PFSK-1 (cell line): ENCODE results near the genes TMPRSS3 and UBASH3A.

DNA sequence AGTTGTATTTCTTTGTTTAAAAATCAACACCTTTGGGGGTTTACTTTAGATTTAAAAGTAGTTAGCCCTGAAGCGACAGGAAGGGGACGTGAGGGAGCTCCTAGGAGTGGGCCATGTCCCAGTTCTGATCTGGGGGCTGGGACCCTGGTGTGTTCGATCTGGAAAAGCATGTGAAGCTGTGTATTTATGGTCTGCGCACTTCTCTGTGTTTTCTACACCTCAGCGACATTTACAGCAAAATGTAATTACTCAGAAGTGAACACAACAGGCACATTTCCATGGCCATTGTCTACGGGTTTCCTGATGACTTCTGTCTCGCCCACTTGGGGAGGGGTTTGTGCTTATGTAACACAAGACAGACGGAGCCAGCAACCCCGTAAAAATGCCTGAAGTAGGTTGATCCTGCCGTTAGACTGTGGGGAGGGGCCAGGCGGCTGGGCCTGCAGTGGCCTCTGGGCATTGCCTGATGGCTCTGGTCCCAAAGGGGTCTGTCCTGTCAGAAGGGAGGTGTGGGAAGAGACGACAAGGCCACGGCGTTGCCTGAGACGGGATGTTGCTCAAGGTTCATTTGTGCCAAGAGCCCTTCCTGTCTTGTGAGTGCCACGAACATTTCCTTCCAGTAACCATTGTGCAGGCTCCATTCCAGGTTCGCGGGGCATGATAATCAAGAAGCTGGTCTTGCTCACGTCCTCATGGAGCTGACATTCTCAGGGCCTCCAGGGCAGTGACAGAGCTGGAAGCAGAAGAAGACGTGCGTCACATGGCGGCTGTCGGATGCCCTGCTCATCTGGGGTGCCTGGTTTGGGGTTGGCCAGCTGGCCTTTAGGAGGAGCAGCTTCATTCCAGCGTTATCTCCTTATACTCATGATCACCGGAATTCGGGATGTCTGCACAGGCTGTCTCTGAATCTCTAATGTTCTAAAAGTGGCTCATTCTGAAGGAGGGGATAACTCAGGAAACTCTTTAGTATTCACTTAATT is 44.7 kb downstream of the ABCG1 start:
- RRBS = no CpG with 5 or more reads among the region's 26 CpGs

DNA sequence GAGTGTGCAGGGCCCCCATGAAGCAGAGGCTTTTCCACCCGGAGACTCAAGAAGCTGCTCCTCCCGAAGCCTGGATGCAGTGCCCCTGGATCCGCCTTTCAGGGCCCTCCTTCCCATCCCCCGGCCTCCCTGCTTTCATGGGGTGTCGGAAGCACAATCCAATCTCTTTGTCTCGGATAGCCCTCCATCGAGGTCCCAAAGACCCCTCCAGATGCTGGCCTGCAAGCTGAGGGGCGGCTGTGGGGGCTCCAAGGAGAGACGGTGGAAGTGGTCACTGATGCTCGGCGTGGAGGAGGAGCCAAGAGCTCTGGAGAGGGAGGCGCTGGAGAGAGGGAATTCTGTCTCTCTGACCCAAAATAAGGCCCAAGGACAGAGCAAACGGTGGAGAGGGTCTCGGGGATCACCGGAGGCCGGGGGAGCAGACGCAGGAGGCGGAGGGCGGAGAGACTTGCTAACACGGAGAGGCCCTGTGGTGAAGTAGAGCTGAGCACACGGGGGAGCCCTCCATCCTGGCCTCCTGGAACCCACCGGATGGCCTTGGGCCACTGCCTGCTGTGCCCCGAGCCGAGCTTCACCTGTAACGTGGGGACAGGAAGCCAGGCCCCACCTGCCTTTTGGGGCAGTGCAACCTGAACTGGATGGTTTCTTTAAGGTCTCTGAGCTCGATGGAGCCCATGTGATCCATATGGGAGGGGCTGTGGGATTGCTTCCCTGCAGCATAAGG is 36.1 kb downstream of the TFF3 start:
- RRBS = 81% methylated on average over 4 of the region's 26 CpGs

DNA sequence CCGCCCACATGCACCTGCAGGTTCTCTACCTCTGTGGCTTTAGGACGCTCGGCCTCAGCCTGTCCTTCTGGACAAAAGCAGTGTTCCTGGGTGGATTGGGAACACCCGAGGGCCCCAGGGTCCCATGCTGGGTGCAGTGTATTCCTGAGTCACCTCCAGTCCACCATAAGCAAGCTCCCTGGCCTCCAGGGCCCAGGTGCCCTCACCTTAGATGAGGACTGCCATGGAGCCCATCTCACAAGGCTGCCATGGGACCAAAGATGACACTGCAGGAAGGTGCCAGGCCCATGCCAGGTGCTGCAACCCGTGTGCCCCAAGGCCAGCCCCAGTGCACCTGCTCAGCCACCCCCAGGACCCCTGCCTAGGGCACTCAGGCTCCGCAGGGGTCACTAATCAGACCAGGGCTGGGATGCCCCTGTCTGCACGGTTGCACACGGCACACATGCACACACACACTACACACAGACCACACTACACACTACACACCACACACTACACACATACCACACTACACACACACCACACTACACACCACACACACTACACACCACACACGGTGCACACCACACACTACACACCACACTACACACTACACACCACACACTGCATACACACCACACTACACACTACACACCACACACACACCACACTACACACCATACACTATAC is 22.9 kb downstream of the TFF3 start:
- RRBS = no CpG with 5 or more reads among the region's 9 CpGs

- RRBS = no CpG with 5 or more reads among the region's 19 CpGs
Measured at GRCh38 chr21:42299124-42300015, 15.8 kb downstream of the TFF3 start.

GRCh38 chr21:42301781-42302496 is 13.3 kb downstream of the TFF3 start:
- RRBS = no CpG with 5 or more reads among the region's 14 CpGs

DNA sequence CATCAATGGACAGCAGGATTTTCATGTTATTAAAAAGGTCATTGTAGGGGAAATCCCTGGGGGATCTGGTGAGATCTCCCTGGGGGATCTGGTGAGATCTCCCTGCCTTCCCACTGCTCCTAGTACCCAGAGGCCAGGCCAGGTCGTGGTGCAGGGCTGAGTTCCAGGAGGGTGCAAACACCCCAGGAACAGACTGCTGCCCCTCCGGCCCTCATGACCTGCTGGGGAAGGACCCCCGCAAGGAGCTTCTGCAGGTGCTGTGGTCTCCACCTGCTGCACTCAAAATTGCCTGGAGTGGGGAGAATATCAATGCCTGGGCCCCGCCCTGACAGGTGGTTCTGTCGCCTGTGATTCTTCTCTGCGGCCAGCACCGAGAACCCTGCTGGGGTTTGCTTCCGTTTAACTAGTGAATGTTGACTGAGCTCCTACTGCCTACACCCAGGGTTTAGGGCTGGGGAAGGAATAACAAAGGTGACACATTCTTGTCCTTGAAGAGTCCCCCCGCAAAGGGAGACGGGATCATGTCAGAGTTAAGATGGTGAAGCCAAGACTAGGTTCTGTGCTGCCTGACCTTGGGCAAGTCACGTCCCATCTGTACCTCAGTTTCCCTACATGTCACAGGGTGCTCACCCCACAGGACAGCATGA is 2.2 kb upstream of the TFF3 start:
- RRBS = no CpG with 5 or more reads among the region's 11 CpGs

GRCh38 chr21:42395720-42396377 is at the start of gene TMPRSS3:
TSS of gene TMPRSS3 (minus strand) at chr21:42396052.
- RRBS = 42% methylated on average over 3 of the region's 17 CpGs

GRCh38 chr21:42403570-42403998 is at the start of gene UBASH3A:
TSS of gene UBASH3A (plus strand) at chr21:42403902.
- RRBS = no CpG with 5 or more reads among the region's 11 CpGs

- RRBS = no CpG with 5 or more reads among the region's 20 CpGs
Measured at GRCh38 chr21:42414940-42415576, 11.4 kb downstream of the UBASH3A start.

DNA sequence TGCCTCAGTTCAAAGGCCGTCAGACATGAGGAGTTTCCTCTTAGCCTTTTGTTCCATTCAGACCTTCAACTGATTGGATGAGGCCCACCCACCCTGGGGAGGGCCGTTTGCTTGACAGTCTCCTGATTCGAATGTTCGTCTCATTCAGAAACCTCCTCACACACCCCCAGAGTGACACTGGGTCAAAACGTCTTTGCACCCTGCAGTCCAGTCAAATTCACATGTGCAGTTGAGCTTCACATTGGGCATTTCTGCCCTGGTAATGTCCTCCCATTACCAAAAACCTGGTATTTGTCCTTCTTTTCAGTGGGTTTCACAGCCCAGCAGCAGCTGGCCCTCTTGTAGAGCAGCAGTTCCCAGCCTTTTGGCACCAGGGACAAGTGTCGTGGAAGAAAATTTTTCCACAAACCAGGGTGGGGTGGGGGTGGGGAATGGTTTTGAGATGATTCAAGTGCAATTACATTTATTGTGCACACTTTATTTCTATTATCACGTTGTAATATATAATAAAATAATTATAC is 40.1 kb downstream of the RSPH1 start:
- RRBS = no CpG with 5 or more reads among the region's 7 CpGs

DNA sequence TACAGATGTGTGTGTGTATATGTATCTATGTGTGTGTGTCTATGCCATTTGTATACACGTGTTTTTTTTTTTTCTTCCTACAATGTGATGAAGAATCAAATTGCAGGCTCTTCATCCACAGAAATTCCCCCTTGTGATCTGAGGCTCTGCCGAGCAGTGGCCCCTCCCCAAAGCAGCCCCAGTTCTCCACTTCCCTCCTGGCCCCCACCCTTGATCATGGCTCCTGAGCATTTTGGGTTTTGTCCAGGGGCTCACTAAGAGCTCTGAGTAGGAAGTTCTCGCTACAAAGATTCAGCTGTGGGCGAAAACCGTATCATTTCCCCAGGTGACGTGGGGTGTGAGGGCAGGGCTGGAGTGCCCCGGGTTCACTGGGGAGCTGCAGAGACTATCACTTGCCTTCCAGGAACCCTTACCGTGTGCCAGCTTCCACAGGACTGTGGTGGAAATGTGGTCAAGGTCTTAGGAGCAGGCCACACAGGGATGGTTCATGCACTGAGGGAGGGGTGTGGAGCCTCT is 35.7 kb downstream of the RSPH1 start:
- RRBS = no CpG with 5 or more reads among the region's 8 CpGs

- RRBS = no CpG with 5 or more reads among the region's 11 CpGs
Measured at GRCh38 chr21:42464785-42466089, 30.8 kb downstream of the RSPH1 start.

GRCh38 chr21:42475976-42476504 is 20.0 kb downstream of the RSPH1 start:
- RRBS = 77% methylated on average over 4 of the region's 8 CpGs

- RRBS = 4% methylated on average over 1 of the region's 21 CpGs
Measured at GRCh38 chr21:42496780-42497275, 804 bp upstream of the RSPH1 start.

GRCh38 chr21:42534182-42535366 is 20.9 kb downstream of the SLC37A1 start:
- RRBS = no CpG with 5 or more reads among the region's 30 CpGs

DNA sequence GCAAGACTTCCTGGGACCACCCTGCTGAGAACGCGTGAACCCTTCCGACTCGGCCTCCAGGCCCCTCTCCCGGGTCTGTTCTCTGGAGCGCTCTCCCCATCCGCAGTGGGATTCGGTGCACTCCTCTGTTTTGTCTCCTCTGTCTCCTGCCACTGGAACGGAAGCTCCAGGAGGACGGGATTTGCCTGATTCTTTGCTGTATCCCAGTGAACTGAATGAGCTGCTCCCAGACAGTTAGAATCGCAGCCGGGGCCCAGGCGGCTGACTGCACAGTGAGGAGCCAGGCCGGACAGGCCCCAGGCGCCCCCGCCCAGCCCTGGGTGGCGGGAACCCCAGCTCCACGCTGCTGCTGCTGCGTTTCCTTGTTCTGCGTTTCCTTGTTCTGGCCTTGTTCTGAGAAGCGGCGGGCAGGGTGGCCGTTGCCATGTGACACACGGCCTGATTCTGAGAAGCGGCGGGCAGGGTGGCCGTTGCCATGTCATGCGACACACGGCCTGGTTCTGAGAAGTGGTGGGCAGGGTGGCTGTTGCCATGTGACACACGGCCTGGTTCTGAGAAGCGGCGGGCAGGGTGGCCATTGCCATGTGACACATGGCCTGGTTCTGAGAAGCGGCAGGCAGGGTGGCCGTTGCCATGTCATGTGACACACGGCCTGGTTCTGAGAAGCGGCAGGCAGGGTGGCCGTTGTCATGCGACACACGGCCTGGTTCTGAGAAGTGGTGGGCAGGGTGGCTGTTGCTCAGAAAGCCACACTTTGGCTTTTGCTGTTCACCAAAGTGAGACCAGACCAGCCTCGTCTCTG is 56.1 kb downstream of the SLC37A1 start:
- RRBS = 89% methylated on average over 3 of the region's 40 CpGs

- RRBS = no CpG with 5 or more reads among the region's 28 CpGs
Measured at GRCh38 chr21:42570618-42571628, 57.3 kb downstream of the SLC37A1 start.

DNA sequence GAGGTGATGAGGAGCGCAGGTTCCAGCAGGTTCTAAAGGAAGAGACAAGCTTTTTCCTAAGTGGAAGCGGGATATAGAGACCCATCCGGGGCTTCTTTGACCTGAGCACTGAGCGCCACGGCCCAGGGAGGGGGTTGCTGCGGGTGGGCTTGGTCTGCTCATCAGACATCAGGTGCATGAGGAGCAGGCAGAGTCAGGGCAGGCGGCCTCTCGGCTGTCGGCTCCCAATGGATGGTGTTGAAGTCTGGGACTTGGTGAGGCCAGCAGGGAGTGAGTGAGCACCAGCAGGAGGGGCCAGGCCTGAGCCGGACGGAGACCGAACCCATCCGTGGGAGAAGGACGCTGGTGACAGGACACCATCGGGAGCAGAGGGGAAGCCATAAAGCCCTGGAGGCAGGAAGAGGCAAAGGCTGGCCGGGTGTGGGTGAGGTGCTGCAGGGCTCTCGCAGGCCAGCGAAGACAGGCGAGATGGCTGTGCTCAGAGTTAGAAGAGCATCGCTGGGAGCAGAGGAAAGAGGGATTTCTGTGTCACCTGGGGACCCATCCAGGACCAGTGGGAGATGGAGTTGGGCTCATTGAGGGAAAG is 49.7 kb downstream of the PDE9A start:
- RRBS = 87% methylated on average over 9 of the region's 20 CpGs

DNA sequence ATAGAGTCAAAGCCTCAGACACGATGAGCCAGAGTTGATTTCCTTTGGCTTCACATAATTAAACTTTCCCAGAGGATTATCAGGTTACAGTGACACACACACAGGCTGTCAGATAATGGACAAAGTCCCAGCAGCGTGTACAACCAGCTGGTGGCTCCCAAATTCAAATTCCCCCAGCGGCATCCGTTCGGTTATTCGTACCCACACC is 66.5 kb downstream of the PDE9A start:
- RRBS = no CpG with 5 or more reads among the region's 6 CpGs

- RRBS = 81% methylated on average over 2 of the region's 22 CpGs
Measured at GRCh38 chr21:42777966-42778532, 101.3 kb downstream of the WDR4 start.